Breast (tissue), 4 donors: ENCODE measurements around the gene CENPN.

DNA sequence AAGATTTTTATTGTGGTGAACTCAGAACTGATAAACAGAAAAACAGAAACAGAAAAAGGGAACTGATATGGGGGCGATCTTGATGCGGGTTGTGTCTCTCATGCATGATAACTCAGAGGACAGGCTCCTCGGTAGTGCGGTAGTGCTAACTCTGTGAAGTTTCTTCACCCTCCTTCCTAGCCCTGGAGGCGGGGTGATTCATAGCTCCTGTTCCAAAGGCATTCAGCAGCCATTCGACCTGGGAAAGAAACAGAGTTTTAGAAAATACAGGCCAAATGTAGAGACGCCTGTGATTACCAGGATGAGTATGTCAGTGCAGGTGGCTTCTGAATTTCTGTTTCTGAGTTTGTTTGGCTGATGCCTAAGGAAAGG is 5.5 kb upstream of the MAF start:
- PRO-cap, 3 experiments = peak in 1 of 3 experiments; most common minus-strand start position 114 of the sequence (in 1)
- RRBS = no CpG with 5 or more reads among the region's 7 CpGs

GRCh38 chr16:79768462-79769109 is 168.0 kb upstream of the MAF start:
- PRO-cap, 3 experiments = no peak in any of the 3 experiments
- RRBS = no CpG with 5 or more reads among the region's 6 CpGs

DNA sequence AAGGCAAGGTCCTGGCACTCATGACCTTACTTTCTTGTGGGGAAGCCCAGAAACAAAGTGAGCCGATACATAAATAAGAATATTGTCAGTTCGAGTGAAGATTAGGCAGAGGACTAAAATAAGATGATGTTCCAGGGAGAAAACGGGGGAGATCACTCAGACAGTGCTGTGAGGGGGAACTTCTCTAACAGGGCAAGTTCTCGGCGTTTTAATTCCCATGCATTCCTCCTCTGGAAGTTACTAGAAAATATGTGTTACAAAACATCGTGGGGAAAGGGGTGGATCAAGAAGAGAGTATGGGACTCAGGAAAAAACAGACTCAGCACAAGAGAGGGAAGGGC is 463.8 kb upstream of the DYNLRB2 start:
- PRO-cap, 3 experiments = no peak in any of the 3 experiments
- RRBS = no CpG with 5 or more reads among the region's 6 CpGs

- PRO-cap, 3 experiments = no peak in any of the 3 experiments
- RRBS = no CpG with 5 or more reads among the region's 19 CpGs
These were observed 96.0 kb upstream of the CDYL2 start for GRCh38 chr16:80900158-80901120.

DNA sequence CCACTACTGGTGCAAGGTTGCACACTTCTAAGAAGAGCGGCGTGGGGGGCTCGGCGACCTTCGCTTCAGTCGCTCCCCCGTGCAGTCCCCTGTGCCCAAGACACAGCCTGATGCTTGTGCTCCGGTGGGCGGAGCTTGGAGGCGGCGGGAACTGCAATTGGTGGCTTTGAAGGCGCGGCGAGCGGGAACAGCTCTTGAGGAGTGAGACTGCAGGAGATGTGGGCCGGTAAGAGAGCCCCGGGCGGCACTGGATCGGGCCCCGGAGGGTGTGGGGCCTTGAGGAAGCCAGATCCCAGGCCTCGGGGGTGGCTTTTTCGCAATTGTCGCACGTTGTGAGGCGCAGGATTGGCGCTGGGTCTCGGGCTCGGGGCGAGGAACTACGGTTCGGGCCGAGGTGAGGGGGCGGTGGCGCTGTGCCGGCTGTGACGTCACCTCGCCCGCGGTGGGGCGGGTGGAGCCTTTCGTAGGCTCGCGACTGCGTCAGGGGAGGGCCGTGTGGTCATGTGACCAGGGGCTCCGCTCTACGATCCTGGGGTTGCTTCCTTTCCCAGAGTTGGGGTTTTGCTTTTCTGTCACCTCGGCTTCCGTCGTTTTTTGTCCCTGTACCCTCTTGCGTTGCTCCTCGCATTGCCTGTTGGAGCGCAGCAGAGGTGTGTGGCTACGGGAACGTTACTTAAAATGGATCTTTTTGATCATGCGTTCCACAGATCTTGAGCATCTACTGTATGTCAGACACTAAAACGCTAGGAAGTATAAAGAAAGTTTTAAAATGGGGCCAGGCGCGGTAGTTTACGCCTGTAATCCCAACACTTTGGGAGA is at the start of gene CENPN:
Gene CENPN, plus strand, starts transcription at position 163 of the 819 bp plus-strand sequence.
- PRO-cap, 3 experiments = peak in 3 of 3 experiments; most common plus-strand start position 204 of the sequence (in 2); most common minus-strand start position 379 of the sequence (in 1)
- RRBS = 2% methylated on average over 5 of the region's 60 CpGs

- PRO-cap, 3 experiments = no peak in any of the 3 experiments
- RRBS = no CpG with 5 or more reads among the region's 8 CpGs
These were observed 45.1 kb upstream of the GCSH start for GRCh38 chr16:81141361-81141613.

GRCh38 chr16:81377243-81378173 is 62.7 kb downstream of the GAN start:
- PRO-cap, 3 experiments = peak in 2 of 3 experiments; most common plus-strand start chr16:81377586 (in 2)
- RRBS = no CpG with 5 or more reads among the region's 17 CpGs

GRCh38 chr16:81400967-81401401 is 43.6 kb upstream of the CMIP start:
- PRO-cap, 3 experiments = no peak in any of the 3 experiments
- RRBS = 4% methylated on average over 4 of the region's 10 CpGs

DNA sequence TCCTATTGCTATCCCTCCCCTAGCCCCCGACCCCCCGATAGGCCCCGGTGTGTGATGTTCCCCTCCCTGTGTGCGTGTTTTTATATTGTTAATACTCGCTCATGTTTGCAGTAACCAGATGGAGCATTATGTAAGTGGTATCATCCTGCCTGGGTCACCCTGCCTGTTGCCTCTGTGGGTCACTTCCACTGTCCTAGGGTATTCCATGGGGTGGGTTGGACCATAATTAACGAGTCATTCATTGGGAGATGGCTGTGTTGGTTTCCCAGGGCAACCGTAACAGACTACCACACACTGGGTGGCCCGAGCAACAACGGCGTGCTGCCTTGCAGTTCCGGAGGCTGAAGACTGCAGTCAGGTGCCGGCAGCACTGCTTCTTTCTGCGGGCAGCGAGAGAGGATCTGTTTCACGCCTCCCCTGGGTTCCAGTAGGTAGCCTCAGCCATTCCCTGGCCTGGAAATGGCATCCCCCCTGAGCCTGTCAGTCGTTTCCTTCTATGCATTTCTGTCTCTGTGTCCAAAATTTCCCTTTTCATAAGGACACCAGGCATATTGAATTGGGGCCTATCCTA is 28.9 kb upstream of the CMIP start:
- PRO-cap, 3 experiments = no peak in any of the 3 experiments
- RRBS = no CpG with 5 or more reads among the region's 16 CpGs

DNA sequence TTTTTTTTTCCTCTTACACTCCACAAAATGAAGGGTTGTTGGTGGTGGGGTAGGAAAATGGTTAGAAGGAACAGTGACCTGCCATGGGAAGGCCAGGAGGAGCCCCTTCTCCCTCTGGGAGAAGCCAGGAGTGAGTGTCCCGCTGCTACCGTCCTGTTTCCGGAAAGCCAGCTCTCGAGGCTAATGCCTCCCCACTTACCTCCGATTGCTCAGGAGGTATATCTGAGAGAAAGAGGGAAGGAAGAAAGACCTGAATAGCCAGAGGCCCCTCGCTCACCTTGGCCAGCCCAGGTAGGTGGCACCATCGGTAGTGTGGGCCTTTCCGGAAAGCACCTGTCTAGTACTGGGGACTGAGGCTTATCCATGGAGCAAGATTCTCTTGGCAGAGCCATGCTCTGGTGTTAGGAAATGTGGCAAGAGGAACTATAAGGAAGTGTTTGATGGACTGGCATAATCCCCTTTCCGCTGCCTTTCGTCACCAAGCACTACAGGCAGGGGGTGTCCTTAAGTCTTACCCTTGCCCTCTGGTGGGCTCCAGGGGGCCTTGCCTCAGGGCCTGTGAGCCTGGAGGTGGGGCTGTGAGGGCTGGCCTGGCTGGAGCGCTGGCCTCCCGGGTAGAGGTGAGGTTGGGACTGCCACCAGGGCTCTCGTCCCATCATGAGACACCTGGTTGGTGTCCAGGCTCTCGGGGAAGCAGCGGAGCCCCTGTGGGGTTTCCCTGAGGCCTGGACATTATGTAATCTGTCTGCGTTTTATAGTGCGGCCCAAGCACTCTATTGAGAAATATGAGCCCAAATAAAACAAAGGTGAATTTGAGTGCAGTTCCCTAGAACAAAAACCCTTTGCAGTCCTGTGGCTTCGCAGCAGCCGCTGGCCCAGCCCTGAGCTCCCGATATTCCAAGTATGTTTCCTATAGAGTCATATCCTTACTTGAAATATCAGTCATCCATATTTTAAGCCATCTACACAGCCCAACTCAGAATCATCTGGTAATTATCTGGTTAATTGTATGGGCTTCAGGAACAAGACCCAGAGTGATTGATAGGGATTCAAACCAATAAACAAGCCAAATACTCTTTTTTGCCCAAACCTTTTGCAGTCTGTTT is 3.0 kb downstream of the CMIP start:
- PRO-cap, 3 experiments = peak in 1 of 3 experiments; most common minus-strand start position 312 of the sequence (in 1)
- RRBS = 17% methylated on average over 1 of the region's 20 CpGs

DNA sequence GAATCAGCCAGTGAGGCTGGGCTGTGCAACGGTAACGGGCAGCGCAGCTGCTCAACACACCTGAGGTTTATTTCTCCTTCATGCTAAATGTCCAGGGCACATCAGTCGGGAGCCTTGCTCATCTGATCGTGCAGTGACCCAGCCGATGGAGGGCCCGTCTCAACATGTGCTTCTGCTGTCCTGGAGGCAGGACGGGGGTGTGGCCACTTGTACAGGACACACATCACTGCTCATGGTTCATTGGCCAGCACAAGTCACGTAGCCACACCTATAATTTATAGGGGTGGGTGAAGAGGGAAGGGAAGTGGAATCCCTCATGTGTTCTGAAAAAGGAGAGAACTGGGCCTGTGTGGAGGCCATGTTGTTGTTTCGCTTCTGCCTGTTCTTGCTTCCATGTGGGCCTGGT is 60.4 kb downstream of the CMIP start:
- PRO-cap, 3 experiments = no peak in any of the 3 experiments
- RRBS = no CpG with 5 or more reads among the region's 10 CpGs

DNA sequence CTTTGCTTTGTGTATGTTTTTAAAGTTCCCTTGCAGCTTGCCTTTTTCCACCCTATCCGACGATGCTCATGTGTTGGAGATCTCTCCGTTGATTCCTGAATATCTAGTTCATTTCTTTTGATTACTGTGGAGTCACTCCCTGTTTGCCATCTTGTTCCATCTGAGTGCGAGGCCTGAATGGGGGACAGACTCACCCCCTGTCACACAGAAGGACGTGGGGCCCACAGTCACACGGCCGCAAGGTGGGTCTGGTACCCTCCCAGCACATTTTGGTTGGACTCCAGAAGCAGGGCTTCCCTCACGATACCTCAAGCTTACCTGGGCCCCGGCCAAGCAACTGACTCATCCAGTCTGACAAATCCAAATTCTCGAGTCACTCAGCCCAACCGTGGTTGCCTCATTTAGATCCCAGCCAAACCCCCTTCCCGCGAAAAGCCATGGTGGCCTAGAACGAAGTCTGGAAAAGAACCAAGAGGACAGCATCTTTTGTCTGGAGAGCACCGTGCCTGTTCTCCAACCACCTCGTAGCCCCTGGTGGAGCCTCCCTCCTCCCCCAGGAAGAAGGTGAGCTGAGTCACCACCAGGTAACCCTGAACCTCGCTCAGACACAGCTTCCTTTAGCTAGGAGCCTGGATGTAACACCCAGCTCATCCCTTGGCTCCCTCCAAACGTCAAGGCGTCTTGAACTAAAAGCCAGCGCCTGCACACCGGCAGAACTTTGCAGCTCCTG is 78.8 kb downstream of the CMIP start:
- PRO-cap, 3 experiments = no peak in any of the 3 experiments
- RRBS = no CpG with 5 or more reads among the region's 21 CpGs

GRCh38 chr16:81524057-81524818 is 79.6 kb downstream of the CMIP start:
- PRO-cap, 3 experiments = no peak in any of the 3 experiments
- RRBS = no CpG with 5 or more reads among the region's 13 CpGs

DNA sequence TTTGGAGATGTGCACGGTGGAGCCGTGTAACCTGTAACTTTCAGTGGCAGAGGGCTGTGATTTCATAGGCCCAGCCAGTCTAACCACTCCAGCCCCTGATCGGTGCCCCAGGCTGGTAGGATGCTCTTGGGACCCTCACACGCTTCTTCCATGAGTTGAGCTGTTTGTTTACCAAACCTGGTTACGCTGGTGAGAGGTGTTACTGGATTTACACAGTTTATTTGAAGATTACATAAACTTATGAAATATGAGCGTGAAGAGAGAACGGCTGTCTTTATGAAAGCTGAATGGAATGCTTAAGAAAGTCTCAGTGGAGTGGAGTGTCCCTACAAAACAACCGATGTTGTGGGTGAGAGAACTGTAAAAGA is 96.7 kb downstream of the CMIP start:
- PRO-cap, 3 experiments = no peak in any of the 3 experiments
- RRBS = no CpG with 5 or more reads among the region's 8 CpGs

DNA sequence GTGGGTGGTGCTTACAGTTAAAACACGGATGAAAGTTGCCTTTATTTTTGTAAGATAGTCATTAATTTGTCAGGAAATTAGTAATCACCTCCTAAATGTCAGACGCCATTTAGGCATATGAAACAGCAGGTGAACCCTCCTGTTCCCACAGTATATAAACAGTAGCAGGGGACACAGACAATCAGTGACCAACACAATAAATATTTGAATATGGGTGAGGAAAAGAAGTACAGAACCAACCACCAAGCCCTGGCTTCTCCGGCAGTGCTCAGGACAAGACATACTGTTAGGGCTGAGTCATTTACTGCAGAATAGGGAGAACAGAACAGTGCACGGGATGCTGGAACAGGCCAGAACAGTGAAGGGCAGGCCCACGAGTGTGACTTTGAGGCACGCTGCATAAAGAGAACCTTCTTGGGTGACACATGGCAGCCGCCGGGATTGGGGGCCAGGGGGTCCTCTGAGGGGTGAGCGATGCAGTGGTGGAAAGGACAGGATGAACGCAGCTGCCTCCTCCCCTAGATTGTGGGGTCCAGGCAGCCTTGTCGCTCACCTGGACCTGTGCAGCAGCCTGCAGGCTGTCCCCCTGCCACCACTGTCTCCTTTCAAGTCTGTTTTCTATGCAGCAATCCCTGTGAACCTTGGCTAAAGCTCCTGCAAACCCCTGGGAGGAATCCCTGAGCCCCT is 160.4 kb downstream of the CMIP start:
- PRO-cap, 3 experiments = no peak in any of the 3 experiments
- RRBS = no CpG with 5 or more reads among the region's 11 CpGs

DNA sequence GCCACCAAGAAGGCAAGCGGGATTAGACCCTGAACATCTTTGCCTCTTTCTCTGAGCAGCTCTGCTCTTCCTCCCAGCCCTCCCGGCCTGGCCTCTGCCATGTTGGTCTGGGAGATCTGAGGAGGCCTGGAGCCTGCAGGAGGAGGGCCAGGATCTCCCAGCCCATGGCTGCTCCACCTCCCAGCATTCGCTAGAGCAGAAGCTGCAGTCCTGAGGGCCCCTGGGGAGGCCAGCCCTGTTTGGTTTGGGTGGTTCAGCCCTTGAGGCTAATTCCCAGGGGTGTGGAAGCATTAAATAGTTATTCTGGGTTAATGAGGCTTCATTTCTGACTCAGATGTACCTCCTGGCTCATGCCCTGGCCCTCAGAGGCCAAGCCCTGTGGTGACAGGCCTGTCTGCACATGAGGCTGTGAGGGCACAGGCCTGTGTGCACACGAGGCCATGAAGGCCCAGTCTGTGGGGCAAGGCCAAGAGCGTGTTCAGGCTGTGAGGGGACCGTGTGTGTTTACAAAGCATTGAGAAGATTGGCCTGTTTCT is 153.9 kb upstream of the PLCG2 start:
- PRO-cap, 3 experiments = no peak in any of the 3 experiments
- RRBS = no CpG with 5 or more reads among the region's 6 CpGs

DNA sequence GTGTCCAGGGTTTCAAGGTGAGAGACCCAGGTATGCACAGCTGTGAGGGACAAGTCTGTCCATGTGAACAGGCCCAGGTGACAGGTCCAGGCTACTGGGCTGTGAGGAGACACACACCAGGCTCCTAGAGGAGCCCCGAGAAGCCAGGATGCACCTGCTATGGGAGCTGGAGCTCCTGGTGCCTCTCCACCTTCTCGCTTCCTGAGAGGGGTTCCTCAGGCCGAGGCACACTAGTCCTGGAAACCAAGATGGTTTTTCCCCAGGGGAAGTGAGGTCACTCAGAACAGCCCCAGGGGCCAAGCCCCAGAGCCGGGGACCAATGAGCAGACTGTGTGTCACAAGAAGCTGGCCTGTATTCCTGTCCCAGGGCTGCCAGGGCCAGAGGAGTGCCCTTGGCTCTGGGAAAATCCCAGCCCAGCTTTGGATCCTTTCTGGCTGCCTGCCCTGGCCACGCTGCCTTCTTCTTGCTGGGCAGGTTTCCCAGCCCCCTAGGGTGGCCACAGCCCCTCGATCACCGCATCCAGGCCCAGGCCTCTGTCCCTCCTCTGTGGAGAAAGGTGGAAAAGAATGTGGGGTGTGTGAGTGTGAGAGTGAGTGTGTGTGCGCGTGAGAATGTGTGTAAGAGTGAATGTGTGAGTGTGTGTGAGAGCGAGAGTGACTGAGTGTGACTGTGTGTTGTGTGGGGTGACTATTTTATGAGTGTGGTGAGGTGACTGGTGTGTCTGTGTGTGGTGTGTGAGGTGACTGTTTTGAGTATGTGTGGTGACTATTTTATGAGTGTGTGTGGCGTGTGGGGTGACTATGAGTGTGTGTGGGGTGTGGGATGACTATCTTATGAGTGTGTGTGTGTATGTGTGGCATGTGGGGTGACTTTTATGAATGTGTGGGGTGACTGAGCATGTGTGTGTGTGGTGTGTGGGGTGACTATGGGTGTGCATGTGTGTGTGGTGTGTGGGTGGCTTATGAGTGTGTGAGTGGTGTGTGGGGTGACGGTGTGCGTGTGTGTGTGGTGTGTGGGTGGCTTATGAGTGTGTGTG is 153.2 kb upstream of the PLCG2 start:
- PRO-cap, 3 experiments = peak in 1 of 3 experiments; most common plus-strand start position 381 of the sequence (in 1); most common minus-strand start position 203 of the sequence (in 1)
- RRBS = no CpG with 5 or more reads among the region's 13 CpGs

- PRO-cap, 3 experiments = no peak in any of the 3 experiments
- RRBS = no CpG with 5 or more reads among the region's 15 CpGs
These were observed 78.6 kb upstream of the PLCG2 start for GRCh38 chr16:81700490-81700969.

DNA sequence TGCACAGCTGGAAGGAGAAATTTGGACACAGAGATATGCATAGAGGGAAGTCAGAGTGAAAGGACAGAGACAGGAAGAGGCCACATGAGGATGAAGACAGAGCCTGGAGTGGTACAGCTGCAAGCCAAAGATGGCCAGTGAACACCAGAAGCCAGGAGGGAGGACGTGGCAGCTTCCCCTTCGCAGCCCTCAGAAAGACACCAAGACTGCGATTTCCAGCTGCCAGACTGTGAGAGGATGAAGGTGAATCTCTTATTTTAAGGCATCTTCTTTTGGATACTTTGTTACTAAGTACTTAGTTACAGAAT is 60.5 kb upstream of the PLCG2 start:
- PRO-cap, 3 experiments = no peak in any of the 3 experiments
- RRBS = no CpG with 5 or more reads among the region's 3 CpGs

DNA sequence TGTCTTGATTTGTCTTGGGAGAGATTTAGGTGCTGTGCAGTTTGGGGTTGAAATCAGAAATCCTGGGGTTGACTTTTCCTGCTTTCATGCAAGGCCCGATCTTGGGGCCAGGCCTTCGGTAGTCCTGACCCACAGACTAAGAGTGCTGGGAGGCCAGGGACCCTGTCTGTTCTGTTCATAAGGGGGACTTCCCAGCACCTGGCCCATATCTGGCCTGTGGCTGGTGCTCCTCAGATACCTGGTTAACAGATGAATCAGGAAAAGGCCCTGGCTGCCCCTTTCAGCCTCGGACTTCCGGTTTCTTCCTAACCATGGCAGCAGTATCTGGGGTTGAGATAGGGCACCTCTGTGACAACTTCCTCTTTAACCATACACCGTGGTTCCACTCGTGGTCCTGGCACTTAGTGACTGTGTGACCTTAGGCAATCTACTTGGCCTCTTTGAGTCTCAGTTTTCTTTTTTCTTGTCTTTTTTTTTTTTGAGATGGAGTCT is 18.3 kb downstream of the PLCG2 start:
- PRO-cap, 3 experiments = no peak in any of the 3 experiments
- RRBS = no CpG with 5 or more reads among the region's 6 CpGs